Glomerular endothelial cell (primary cell): Measurements from ENCODE around the genes DPF3, ZFYVE1, ACOT4 and MIDEAS.

DNA sequence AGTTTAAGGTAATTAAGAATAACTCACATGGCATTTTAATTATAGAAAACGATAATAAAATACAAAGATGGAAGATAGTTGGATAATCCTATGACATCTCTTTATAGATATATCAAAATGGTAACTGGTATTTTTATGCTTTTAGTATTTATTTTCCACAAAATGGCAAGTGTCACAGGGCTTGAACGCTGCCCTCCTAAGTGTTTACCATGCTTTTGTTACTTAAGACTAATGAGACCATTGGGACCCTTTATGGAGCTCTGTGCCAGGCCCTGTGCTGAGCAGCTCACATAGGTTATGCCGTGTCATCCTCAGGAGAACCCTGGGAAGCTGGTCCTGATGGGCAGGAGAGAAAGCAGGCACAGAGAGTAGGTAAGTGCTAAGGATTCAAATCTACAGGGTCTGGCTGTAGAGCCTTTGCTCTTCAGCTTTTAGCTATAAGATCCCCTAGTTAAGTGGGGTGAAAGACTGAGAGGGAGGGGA lies 161.6 kb downstream of the SIPA1L1 start:
- RAMPAGE, long total RNA, result no peak

DNA sequence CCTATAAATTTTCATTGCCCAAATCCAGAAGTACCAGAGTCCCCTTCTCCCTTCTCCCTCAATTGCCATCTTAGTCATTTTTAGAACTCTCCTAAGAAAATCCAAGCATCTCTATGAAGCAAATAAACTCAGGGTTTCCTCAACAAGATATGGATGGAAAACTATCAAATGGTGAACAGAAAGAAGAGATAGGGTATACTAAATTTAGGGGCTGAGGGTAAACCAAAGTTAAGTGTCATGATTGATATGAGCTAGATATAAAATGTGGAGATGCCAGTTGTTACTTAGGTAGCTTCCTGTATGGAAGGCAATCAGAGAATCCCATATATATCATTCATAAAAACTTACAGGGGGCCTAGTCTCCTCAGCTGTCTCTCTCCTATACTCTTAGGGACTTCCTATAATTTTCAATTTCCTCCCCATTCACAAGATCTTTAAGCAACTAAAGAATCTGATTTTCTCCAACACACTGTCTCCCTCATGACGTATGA lies 217.9 kb downstream of the DPF3 start:
- RAMPAGE, long total RNA, result no peak

- RAMPAGE, long total RNA, result no peak
Measured at GRCh38 chr14:72891771-72892155, 2.1 kb downstream of the DPF3 start.

DNA sequence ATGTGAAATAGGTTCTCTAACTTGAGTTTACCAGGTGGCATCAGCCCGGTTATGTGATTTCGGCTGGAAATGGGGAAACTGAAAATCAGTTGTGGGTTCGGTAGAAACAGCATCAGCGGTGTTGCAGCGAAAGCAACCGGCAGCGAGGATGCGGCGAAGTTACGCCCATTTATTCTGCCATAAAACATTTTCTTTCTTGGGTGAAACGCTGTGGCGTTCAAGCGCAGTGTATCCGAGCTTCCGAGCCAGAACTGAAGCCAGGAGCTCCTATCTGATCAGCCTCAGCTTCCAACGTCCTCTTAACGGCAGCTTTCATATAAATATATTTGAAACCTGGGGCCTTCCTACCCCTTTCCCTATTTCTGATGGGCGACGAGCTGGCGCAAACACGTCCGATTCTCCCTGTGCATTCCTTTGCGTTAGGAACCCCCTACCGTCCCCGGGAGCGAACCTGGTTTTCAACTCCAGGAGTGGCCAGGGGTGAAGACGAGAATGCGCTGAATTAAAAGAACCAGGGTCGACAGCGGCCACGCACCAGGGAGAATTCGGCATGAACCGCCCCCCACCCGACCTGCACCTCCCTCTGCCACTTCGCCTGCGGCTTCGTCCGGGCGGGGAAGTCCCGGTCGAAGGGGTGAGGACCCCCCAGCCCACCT lies 1.6 kb downstream of the DPF3 start:
- RAMPAGE, long total RNA, result no peak

GRCh38 chr14:72893663-72894443 lies at the start of gene DPF3:
Gene DPF3 (minus strand): TSS chr14:72894101.
- RAMPAGE, long total RNA, result start-site peak on the minus strand at chr14:72894086-72894117, 36 and 35 reads in 2 replicates

DNA sequence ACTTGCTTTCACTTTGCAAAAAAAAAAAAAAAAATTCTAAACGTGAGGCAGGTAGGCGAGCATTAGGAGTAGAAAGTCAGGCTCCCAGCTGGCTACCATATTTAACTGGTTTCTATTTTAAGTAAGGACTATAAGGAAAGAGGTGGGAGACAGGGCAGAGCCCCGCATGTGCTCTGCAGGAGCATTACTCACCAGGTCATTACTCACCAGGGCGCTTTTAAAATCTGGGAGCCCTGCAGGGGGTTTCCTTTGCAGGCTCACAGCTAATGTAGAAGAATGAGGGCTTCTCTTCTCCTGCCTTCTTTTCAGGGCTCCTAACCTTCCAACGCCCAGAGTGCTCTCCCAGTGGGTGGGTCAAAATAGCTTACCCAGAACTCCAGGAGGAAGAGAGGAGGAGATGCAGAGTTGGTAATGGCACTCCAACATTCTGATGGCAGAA lies 14.0 kb upstream of the DPF3 start:
- RAMPAGE, long total RNA, result no peak

GRCh38 chr14:73026523-73027579 lies at the start of gene ZFYVE1:
Gene ZFYVE1 (minus strand): TSS chr14:73027106.
- RAMPAGE, long total RNA, result start-site peak on the minus strand at chr14:73027047-73027124, 556 and 373 reads in 2 replicates

- RAMPAGE, long total RNA, result no peak
Measured at GRCh38 chr14:73083607-73083908, 25.2 kb downstream of the RBM25 start.

DNA sequence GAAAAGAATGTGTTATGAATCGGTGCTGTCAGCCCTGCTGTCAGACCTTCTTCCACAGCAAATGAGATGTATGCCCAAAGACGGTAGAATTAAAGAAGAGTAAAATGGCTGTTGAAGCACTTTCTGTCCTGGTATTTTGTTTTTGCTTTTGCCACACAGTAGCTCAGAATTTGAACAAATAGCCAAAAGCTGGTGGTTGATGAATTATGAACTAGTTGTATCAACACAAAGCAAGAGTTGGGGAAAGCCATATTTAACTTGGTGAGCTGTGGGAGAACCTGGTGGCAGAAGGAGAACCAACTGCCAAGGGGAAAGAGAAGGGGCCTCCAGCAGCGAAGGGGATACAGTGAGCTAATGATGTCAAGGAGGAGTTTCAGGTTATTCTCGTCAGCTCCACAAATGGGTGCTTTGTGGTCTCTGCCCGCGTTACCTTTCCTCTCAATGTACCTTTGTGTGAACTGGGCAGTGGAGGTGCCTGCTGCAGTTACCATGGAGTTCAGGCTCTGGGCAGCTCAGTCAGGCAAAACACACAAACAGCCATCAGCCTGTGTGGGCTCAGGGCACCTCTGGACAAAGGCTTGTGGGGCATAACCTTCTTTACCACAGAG lies 16.9 kb upstream of the PAPLN start:
- RAMPAGE, long total RNA, result no peak

- RAMPAGE, long total RNA, result no peak
Measured at GRCh38 chr14:73458652-73458733, 147 bp upstream of the NUMB start.

GRCh38 chr14:73490605-73490878 lies 191 bp upstream of the RIOX1 start:
- RAMPAGE, long total RNA, result no peak

DNA sequence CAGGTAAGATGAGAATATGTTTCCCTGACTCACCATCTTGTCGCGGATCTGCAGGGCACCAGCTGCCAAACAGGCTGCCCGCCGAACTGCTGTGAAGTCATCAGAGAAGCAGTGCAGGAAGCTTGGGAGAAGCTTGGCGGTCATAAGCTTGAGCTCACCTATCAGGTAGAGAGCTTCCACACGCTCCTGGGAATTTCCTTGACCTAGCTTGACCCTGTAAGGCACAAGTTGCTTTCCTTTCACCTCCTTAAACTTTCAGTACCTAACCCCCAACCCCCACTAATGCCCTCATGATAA lies 9.7 kb downstream of the RIOX1 start:
- RAMPAGE, long total RNA, result no peak

DNA sequence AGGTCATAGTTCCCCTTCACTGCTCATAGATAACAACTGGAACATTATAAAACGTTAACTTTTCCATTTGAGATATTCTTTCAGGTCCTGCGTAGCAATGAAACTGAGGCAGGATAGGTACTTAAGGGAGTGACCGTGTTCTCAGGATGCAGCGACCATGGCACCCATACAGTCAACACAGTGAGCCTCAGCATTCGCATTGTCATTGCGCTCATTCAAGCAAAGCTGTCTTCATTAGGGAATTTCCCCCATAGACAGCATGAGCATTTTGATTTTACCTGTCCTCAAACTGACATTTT lies 9.4 kb upstream of the ACOT4 start:
- RAMPAGE, long total RNA, result no peak

GRCh38 chr14:73591573-73592657 lies at the start of gene ACOT4:
Gene ACOT4 (plus strand): TSS chr14:73591873.
- RAMPAGE, long total RNA, result no peak

DNA sequence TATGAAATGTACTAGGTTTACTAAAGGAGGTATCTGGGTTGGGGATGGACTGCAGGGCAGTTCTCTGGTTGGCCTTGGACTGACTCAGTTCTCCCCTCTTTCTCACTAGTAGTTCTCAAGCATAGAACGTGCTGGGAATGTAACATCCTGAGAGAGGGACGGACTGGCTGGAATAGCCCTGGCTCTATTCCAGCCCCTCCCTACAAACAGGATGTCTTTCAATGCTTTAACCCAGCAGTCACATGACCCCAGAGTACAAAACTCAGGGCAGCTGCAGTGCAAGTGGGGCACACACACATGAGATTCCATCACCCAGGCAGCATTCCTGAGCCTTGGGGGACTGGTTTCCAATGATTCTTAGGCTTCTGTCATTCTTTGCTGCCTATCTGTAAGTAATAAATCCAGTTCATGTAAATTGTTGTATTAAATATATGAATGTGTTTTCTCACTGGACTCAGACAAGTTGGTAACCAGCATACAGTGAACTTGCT lies 1.6 kb upstream of the ACOT6 start:
- RAMPAGE, long total RNA, result no peak

- RAMPAGE, long total RNA, result no peak
Measured at GRCh38 chr14:73659324-73659711, 14.5 kb downstream of the DNAL1 start.

- RAMPAGE, long total RNA, result no peak
Measured at GRCh38 chr14:73759559-73760643, at the start of gene MIDEAS. Gene MIDEAS (minus strand): TSS chr14:73760303.

- RAMPAGE, long total RNA, result no peak
Measured at GRCh38 chr14:73762173-73762956, 2.3 kb upstream of the MIDEAS start.

DNA sequence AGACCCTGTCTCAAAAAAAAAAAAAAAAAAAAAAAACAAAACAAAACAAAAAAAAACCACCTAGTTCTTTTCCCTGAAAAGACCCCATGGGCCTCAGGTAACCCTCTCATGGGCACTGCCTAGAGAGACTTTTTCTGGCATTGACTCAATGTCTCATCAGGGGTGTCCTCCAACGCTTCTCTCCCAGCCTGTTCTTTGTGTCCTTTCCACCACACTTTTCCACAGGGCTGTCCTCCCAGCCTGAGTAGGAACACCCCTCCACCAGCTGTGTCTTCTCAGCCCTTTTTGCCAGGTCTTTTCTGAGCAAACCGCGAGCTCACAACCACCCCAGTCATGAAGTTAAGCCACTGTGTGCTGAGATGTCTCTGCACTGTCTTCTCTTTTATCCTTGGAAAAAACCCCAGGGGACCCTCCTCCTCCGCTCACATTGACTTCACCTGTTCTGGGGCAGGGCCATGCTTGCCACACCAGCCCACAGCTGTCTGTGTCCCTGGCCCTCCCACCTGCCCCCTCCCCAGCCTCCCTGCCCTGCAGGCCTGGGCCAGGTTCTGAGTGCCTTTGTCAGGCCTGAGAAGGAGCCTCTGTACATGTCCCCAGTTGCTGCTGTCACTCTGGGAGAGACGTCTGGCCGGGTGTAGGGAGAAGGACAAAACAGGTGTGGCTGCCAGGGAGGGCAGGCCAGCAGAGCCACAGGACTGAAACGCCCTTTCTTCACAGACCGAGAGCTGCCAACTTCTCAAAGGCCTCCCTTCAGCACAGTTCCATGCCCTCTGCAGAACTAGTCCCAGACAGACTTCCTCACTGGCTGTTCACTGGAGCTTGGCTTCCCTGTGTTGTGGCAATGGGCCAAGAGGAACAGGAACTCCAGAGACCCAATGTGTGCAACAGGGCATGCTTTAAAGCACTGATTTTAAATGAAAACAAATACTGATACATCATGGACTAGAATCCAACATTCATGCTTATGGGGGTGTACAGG lies 4.5 kb upstream of the MIDEAS start:
- RAMPAGE, long total RNA, result no peak

GRCh38 chr14:73788913-73789341 lies 28.8 kb upstream of the MIDEAS start:
- RAMPAGE, long total RNA, result no peak